ENCODE data around the gene KMT2D.

- PRO-cap, result unidirectional peak, minus-strand start at chr12:49060570; unidirectional peak, minus-strand start at chr12:49060612
Observed at GRCh38 chr12:49060407-49060981, at the start of gene KMT2D. KMT2D (minus strand) TSS chr12:49060794.

GRCh38 chr12:49095416-49096333 is 1.1 kb upstream of the DHH start:
- PRO-cap, result no peak

GRCh38 chr12:49105434-49105940 is 5.2 kb downstream of the LMBR1L start:
- PRO-cap, result no peak

DNA sequence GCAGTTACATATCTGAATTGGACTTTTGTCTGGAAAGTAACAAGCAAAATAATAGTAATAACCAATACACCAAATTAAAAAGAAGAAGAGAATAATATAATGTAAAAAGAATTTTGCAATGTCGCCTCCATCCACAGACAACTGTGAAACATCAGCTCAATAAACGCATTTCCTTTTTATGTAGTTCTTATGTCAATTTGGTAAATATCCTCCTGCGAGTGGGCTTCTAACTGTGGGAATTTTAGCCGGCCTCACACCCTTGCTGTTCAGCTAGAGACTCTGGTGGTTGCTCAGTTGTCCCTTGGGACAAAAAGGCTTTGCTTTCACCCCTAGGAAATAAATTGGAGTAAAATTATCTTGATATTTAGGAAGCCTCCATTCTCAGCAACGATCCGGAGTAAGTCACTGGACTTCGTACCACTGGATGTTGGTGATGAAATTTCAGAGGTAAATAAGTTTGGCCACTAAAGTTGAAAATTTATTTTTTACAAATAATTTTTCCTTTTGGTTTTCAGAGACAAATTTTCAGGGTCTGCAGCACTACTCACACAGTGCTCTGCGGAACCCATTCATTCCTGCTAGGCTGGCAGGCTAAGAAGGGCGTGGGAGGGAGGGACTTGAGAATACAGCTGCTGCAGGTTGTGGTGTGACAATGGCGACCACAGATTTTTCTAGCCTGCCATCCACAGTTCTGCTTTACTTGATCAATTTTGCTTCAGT is 1.3 kb upstream of the TUBA1A start:
- PRO-cap, result no peak

DNA sequence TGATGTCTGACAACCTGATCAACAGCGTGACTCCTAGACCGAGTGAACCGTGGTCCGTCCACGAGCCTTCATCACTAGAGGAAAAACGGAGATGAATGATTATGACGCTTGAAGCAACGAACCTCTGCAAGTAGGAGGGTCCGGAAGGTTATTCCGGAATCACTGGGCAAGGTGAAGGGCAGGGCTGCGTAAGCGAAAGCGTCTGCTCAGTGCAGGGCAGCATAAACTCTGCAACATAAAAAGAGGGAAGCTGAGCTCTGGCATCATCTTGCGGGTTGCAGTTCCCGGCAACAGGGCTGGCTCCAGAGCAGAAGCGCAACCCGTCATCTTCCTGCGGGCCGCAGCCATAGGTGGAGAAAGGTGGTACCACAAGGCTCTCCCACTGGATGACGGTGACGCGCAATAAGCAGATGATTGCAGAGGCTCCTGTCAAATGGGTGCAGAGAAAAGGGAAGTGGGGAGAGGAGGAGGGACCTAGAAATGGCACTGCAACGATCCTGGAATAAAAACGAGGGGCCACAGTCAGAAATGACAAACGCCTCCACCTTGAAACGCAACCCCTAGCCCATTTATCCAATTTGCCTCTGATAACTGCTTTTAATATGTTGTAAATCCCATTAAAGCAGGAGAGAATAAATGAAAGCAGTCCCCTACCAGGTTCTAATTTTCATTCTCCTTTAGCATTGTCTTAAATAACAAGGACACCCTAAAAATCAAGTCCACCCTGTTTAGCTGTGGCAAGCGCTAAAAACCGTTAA is 31.1 kb upstream of the TUBA1C start:
- PRO-cap, result no peak

DNA sequence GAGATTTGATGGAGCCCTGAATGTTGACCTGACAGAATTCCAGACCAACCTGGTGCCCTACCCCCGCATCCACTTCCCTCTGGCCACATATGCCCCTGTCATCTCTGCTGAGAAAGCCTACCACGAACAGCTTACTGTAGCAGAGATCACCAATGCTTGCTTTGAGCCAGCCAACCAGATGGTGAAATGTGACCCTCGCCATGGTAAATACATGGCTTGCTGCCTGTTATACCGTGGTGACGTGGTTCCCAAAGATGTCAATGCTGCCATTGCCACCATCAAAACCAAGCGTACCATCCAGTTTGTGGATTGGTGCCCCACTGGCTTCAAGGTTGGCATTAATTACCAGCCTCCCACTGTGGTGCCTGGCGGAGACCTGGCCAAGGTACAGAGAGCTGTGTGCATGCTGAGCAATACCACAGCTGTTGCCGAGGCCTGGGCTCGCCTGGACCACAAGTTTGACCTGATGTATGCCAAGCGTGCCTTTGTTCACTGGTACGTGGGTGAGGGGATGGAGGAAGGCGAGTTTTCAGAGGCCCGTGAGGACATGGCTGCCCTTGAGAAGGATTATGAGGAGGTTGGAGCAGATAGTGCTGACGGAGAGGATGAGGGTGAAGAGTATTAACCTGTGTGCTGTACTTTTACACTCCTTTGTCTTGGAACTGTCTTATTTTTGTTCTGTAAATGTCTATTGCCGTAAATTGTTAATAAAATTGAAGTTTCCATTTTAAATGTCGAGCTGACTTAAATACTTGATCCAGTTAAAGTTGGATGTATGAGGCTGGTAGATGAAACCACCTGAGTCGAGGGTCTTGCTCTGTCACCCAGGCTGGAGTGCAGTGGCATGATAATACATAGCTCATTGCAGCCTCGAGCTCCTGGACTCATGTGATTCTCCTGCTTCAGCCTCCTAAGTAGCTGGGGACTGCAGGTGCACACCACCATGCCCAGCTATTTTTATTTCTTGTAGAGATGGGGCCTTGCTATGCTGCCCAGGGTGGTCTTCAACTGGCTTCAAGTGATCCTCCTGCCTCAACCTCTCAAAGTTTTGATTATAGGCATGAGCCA is 8.1 kb downstream of the TUBA1C start:
- PRO-cap, result no peak

GRCh38 chr12:49475993-49476305 is 62.9 kb upstream of the KCNH3 start:
- PRO-cap, result no peak

DNA sequence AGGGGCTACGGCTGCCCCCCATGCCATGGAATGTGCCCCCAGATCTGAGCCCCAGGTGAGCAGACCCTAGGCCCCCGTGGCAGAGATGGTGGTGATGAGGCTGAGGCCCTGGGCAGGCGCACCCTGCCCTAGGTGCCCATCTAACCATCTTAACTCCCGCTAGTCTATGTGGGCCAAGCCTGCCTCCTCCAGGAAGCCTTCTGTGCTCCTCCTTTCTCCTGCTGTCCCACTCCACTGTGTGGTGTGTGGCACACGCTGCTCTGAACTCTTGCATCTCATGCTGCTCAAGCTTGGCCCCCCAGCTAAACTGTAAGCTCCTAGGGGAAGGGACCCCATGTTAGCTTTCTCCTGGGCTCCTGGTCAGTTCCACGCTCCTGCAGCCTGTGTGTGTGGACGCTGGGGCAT is 12.0 kb downstream of the MCRS1 start:
- PRO-cap, result no peak

DNA sequence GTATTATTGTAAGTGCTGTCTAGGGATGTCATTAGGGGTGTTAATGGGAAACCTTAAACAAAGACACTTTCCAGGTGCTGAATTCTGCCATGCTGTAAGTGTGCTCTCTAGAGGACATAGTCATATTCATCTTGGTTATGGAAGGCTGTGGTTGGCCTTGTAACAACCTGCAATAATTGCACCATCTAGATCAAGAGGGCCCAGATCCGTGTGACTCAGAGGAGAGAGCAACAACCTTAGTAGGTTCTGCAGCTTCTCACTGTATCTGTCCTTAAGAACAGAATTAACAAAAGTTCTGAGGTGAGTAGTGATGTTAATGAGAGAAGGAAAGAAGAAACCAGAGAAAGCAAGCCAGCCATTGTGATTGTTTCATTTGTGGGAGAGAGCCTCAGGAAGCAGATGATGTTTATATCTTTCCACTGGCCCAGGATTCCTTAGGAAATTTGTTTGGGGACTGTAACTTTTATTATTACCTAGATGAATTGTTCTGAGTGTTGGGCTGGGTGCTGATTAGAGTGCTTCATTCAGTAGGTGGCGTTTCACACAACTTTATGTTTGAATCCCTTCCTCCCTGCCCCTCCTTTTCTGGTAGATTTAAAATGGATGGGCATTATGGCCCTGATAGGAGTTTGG is 9.2 kb downstream of the TMBIM6 start:
- PRO-cap, result no peak

DNA sequence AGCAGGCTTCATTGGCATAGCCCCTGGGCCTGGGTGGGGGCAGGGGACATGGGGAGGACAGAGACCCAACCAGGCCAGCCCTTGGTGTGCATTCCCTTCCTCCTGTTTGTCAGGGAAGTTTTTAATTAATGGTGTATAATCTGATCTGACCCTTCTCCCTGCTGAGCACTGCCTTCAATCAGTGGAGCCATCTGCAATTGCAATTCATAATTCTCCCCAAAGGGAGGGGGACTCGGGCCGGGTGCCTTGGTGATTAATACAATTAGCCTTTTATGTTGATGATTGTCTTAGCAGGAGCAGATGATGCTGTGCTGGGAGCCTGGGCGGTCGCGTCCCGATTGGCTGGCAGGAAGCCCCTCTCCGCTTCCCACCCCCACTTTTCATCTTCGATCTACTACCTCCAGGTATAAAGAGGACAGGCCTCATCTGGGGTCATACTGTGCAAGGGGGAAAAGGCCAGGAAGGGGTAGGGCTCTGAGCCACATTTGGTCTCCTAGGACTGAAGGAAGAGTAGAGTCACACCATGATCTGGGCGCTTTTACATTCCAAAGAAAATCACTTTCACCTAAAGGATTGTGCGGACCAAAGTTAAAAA is 6.5 kb downstream of the AQP6 start:
- PRO-cap, result no peak

GRCh38 chr12:50070367-50070930 is 13.1 kb downstream of the ASIC1 start:
- PRO-cap, result no peak

- PRO-cap, result no peak
Observed at GRCh38 chr12:50277138-50277868, 6.0 kb downstream of the LIMA1 start.

- PRO-cap, result no peak
Observed at GRCh38 chr12:50326582-50327195, 43.4 kb upstream of the LIMA1 start.

GRCh38 chr12:50488689-50489154 is 16.1 kb upstream of the DIP2B start:
- PRO-cap, result no peak

GRCh38 chr12:50527027-50527482 is 22.3 kb downstream of the DIP2B start:
- PRO-cap, result no peak

GRCh38 chr12:50625130-50625431 is 120.3 kb downstream of the DIP2B start:
- PRO-cap, result no peak

GRCh38 chr12:50924196-50924807 is 513 bp upstream of the METTL7A start:
- PRO-cap, result bidirectional peak, plus-strand start at chr12:50924613, minus-strand start at chr12:50924527

GRCh38 chr12:50933623-50934099 is 8.8 kb downstream of the METTL7A start:
- PRO-cap, result no peak

DNA sequence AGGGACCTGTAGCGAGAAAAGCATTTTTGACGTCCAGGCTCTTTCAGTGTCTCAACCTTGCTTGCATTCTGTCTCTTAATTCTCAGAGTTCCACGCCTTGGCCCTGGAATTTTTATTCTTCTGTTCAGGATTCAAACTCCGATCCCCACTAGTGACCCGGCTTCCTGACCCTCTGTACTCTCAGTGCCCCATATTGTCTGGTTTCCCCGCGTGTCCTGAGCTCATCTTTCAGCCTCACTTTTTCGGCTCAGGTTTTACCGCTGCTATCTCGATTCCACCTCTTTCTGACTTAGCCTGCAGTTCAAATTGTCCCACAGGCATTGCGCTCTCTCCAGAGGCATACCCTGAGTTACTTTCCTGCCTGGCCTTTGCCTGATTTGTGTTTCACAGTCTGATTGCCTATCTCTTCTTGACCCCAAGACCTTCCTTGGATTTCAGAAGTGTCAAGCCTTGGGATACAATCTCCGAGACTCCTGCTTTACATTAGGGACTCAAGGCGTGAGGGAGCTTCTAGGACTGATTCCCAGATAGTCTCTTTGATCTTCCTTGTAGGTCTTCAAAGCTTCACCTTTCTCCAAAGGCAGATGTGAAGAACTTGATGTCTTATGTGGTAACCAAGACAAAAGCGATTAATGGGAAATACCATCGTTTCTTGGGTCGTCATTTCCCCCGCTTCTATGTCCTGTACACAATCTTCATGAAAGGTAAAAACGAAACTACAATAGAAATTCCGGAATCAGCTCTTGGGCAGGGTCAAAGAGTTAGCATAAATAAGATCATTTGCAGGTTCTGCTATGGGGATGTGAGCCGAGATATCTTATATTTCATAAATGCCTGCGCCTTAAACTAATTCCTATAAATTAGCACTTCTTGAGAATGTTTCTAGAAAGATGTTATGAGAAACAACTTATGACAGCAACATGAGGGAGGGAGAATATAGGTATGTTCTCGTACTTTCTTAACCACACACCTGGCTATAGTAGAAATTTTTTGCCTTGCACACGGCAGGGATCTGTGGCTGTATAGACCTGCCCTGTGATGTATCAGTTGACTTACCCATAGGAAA is 688 bp downstream of the LETMD1 start:
- PRO-cap, result no peak

DNA sequence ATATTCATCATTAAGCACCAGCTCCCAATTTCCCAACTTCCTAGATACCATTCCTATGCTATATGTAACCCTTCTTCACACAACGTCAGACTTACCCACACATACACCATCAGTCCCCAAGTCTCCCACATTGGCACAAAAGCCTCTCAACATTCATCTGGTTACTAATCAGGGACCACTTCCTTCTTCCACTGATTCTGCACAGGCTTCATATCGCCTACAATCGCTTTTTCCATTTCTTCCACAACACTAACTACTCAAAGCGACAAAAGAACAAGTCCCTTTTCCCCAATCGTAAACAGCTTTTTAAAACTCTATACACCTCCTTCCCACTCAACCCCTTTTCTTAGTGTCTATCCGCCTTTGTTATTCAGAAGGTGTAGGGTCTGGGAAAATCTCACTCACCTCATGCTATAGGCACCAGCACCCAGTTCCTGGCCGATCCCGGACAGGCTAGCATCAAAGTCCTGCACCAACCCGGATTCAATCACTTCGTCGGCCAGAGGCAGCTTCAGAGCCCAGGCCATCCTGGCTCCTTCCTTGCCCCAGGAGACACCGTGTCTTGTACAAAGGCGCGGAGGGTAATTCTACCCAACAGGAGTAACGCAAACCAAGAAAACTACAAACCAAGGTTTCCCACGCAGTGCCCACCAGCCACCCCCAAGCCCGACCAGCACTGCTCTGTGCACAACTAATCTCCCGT is 888 bp downstream of the TFCP2 start:
- PRO-cap, result no peak

Measured in aorta (tissue), 1 donor.